ENCODE results near the genes VMAC, MLLT1, CLPP and ALKBH7.

DNA sequence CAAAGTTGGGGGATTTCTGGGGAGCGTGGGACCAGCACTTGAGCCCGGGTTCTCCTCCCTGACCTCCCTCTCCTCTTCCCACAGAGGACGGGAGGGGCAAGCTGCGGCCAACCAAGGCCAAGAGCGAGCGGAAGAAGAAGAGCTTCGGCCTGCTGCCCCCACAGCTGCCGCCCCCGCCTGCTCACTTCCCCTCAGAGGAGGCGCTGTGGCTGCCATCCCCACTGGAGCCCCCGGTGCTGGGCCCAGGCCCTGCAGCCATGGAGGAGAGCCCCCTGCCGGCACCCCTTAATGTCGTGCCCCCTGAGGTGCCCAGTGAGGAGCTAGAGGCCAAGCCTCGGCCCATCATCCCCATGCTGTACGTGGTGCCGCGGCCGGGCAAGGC lies 162.1 kb downstream of the KDM4B start:
- PRO-cap: no peak

DNA sequence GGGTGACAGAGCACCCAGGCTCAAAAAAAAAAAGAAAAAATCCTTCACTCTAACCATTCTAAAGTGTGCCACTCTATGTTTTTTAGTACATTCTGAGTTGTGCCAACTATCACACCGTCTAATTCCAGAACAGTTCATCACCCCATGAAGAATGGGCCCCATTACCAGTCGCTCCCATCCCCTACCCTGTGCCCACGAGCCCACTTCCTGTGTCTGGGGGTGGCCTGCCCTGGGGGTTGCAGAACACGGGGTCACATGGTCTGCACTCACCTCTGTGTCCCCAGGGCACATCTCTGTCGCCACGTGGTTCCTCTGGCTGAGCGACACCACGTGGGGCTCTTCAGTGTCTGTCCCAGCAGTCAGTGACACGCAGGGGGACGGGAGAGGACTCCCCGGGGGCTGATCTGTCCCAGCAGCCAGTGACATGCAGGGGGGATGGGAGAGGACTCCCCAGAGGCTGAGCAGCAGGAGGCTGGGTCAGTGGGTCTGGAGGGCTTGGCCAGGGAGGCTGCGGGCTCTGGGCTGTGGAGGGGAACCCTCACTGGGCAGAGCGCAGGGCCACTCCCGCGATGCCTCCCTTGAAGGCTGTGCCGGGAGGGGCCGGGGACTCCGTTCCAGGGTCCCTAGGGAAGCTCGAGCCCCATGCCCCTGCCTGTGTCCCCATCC lies 174.5 kb downstream of the KDM4B start:
- PRO-cap: no peak

GRCh38 chr19:5151340-5152180 lies 182.6 kb downstream of the KDM4B start:
- PRO-cap: no peak

DNA sequence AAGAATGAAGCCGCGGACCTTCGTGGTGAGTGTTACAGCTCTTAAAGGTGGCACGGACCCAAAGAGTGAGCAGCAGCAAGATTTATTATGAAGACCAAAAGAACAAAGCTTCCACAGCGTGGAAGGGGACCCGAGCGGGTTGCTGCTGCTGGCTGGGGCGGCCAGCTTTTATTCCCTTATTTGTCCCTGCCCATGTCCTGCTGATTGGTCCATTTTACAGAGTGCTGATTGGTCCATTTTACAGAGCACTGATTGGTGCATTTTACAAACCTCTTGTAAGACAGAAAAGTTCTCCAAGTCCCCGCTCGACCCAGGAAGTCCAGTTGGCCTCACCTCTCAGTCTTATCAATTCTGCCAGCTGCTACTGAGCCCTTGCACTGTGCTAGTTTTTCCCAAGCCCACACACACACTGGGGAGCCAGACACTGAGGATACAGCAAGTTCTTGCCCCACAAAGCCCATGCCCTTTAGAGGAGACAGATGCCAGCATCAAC lies 175.1 kb downstream of the PTPRS start:
- PRO-cap: no peak

DNA sequence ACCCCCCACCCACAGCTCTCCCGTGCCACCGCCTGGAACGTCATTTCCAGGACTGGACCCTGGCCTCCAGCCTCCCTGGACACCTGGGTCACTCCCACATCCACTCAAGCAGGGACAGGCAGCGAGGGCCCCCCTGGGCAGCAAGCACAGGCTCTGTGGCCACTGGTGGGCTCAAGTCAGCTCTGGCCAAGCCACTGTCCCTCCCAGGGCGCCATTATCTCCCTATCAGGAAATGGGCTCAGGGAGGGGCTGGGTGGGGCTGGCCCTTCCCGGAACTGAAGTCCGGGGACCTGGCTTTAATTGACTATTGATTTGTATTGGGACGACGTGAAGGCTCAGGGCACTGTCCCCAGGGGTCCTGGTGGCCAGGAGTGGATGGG lies 49.8 kb downstream of the PTPRS start:
- PRO-cap: no peak

DNA sequence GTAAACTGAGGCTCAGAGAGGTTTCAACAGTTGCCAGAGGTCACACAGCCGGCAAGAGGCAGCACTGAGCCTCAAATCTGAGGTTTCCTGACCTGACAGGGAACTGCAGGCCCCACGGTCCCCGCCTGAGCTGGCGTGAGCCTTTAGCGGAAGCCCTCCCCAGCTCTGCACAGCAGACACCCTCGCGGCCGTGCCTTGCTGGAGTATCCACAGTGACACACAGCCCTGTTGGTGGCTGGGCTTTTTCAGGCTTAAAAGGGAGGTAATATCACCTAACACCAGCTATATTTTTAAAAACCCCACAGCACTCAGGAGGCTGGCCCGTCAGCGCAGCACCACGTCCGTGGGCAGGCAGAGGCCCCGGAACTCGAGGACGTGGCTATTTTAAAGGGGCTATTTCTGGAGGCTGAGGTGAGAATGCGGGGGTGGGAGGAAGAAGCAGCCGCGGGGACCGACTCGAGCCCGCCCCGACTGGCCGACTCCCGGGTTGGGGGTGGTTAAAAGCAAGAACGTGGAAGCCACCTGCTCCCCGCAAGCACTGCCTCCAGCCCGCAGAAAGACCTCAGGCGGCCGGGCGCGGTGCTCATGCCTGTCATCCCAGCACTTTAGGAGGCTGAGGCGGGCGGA lies 18.5 kb downstream of the PTPRS start:
- PRO-cap: no peak

DNA sequence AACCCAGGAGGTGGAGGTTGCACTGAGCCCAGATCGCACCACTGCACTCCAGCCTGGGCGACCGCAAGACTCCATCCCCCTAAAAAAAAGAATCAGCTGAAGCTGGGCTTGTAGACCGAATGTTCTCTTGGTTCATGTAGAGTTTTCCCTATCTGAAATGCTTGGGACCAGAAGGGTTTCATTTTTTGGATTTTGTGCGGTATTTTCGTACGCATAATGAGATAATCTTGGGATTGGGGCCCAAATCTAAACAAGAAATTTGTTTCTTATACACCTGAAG lies 5.2 kb downstream of the SAFB start:
- PRO-cap: no peak

DNA sequence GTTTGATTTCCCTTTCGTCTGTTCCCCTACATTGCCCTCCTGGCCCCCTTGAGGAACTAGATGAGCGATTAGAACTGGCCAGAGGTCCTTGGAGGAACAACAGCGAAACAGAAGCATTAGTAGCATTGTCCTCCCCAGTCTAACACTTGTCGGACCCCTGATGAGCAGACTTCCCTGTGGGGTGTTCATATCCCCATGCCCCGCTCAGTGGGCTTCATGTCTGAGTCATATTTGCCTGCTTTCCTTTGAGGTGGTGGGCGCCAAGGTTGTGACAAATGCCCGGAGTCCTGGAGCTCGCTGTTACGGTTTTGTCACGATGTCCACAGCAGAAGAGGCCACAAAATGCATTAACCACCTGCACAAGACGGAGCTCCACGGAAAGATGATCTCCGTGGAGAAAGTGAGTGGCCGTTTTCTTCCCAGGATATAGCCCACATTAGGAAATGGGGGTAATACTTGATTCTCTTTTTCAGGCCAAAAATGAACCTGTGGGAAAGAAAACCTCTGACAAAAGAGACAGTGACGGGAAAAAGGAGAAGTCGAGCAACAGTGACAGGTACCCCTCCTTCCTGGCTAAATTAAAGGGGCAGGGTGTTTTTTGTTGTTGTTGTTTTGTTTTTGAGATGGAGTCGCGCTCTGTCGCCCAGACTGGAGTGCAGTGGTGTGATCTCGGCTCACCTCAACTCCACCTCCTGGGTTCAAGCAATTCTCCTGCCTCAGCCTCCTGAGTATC lies 27.3 kb downstream of the MICOS13 start:
- PRO-cap: no peak

GRCh38 chr19:5904776-5905421 lies at the start of gene VMAC:
TSS of gene VMAC (plus strand) at chr19:5904872.
- PRO-cap: unidirectional peak, plus-strand start at chr19:5904841

DNA sequence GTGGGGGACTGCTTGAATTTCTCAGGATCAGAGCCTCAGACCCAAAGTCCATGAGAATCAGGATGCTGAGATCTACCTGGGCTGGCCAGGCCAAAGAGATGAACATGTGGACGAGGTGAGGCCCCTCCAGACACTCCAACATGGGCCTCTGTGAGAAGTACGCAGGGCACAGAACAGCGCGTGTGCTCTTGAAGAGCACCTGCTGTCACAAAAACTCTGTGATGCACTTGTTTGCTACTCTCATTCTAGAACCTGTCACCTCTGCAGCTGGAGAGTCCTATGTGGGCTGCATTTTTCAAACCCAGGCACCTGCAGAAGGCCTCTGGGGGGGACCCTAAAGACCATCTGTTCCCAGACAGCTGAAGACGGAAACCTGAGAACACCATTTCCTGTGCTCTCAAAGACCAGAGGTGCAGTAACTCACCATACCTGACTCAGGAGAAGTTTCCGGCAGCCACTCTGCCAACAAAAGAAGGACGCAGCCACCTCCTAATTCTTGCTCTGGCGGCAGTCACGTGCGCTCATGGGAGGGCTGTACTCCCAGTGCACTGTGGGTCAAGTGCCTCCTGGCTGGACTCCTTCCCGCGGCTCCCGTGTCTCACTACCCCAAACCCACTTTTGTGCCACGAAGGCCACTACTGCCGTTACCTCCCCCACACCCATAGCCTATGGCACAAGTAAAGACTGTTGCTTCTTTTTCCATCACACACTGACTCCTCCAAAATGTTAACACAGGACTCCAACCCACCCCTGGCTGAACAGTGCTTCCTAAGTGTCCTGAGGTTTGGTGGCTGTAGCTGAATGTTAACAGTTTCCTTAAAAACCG lies 28.0 kb downstream of the RANBP3 start:
- PRO-cap: no peak

GRCh38 chr19:6022055-6022732 lies 44.3 kb upstream of the RANBP3 start:
- PRO-cap: no peak

GRCh38 chr19:6059615-6060697 lies 50.3 kb downstream of the RFX2 start:
- PRO-cap: no peak

- PRO-cap: no peak
Measured at GRCh38 chr19:6061793-6062151, 48.5 kb downstream of the RFX2 start.

- PRO-cap: bidirectional peak, plus-strand start at chr19:6062598, minus-strand start at chr19:6062382
Measured at GRCh38 chr19:6062152-6062723, 48.1 kb downstream of the RFX2 start.

- PRO-cap: no peak
Measured at GRCh38 chr19:6086723-6087767, 23.3 kb downstream of the RFX2 start.

DNA sequence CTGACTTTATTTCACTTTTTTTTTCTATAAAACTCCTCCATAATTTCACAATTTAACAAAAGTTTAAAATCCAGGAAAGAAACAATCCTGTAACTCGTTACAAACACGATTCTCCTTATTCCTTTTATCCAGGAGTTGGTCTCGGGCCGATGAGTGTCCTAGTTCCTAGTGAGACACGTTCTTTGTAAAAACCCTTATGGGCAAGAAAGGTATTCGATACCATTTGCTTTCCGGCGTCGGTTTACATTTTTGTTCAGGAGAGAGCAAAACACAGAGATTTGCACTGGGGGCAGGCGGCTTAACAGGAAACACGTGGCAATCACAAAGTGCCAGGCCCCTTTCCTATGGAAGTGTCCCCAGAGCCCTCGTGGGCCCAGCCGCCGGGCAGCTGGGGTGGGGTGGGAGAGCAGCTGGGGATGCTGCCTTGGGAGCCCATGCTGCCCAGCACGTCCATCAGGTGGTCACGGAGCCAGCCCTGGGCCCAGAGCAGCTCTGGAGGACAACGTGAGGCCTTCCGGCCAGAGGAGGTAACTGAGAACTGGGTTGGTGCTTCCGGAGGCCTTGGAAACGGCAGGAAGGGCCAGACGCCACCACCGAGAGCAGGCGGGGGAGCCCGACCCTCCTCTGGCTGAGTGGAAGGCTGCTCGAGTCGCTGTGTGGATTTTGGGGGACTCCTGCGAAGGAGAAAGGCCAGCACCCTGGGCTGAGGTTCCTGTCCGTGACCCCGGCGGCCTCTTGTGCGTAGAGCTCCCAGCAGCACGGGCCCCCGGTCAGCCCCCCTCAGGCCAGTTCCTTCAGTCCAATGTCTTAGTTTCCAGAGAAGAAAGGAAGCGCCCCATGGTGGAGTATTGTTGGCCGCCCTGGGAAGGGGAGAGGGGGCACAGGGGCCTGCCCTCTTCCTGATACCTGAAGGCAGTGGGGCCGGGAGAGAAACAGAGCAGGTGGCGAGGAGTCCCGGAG lies 69.1 kb downstream of the MLLT1 start:
- PRO-cap: no peak

- PRO-cap: no peak
Measured at GRCh38 chr19:6234153-6234668, 45.6 kb downstream of the MLLT1 start.

GRCh38 chr19:6279462-6280348 lies at the start of gene MLLT1:
TSS of gene MLLT1 (minus strand) at chr19:6279975.
- PRO-cap: unidirectional peak, minus-strand start at chr19:6279948

GRCh38 chr19:6361301-6362522 lies at the start of gene CLPP:
TSS of gene CLPP (plus strand) at chr19:6361531.
- PRO-cap: no peak

- PRO-cap: unidirectional peak, plus-strand start at chr19:6372821
Measured at GRCh38 chr19:6372637-6373403, at the start of gene ALKBH7. TSS of gene ALKBH7 (plus strand) at chr19:6372794.